ENCODE measurements around a stretch of chr21.

GRCh38 chr21:5065171-5065866 is 5456.1 kb upstream of the TPTE start:
- PRO-cap = no peak

DNA sequence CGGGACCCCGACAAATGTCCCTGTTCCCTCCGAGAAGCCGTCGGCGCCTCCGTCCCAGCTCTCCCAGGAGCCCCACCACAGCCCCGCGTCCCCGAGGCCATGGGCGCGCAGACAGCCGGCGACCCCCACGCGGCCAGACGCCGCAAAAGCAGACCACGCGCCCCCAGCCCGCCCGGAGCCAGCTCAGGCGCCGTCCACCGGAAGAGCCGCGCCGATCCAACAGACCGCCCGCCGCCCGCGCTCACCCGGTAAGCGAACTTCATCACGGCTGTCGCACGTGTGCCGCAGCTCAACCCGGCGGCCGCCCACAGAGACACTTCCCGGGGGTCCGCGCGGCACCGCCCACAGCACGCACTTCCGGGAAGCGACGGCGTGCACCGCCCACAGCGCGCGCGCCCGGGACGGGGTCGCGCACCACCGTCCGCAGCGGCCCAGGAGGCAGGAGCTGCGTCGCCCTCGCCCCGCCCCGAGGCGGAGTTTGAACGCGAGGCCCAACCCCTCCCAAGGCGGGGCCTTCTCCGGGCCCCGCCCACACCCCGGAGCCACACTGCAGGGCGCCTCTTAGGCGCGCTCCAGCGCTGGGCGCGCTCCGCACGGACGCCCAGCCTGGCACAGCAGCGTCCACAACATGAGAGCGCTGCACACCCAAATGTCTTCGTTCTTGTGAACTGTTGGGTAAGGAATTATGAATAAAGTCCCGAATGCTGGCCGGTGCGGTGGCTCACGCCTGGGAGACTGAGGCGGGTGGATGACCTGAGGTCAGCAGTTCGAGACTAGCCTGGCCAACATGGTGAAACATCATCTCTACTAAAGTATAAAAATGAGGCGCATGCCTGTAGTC is 5366.8 kb upstream of the TPTE start:
- PRO-cap = no peak

GRCh38 chr21:6122252-6123533 is 4398.7 kb upstream of the TPTE start:
- PRO-cap = no peak

DNA sequence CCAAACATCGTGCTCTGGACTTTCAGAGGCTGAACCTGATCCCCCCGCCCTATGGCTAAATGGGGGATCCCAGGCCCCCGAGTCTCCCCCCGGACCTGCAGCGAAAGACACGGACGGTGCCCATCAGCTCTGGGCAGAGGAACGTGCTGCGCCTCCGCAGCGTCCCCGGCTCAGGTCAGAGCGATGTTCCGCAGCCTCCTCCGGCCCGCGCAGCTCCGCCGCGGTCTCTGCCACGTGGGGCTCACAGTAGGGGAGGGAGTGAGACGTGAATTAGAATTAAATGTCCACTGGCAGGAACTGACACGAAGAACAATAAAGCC is 4053.1 kb upstream of the TPTE start:
- PRO-cap = no peak

DNA sequence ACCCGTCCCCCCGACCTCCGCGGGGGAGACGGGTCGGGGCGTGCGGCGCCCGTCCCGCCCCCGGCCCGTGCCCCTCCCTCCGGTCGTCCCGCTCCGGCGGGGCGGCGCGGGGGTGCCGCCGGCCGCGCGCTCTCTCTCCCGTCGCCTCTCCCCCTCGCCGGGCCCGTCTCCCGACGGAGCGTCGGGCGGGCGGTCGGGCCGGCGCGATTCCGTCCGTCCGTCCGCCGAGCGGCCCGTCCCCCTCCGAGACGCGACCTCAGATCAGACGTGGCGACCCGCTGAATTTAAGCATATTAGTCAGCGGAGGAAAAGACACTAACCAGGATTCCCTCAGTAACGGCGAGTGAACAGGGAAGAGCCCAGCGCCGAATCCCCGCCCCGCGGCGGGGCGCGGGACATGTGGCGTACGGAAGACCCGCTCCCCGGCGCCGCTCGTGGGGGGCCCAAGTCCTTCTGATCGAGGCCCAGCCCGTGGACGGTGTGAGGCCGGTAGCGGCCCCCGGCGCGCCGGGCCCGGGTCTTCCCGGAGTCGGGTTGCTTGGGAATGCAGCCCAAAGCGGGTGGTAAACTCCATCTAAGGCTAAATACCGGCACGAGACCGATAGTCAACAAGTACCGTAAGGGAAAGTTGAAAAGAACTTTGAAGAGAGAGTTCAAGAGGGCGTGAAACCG is 2263.4 kb upstream of the TPTE start:
- PRO-cap = no peak

DNA sequence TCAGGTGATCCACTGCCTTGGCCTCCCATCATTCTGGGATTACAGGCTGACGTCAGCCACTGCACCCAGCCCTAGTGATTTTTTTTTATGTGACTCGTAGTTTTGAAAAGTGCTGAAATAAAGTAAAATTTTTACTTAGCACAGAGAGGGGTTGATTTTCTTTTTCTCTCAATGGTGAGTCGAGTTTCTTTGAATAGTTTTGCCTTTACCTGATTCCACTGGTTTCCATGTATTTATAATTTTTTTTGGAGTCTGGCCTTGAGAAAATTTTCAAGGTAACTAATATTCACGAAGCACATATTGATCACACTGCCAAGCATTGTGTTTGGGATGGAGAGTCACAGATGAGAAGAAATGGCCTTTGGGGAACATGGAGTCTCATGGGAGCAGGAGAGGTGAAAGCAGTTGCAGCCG is 799.4 kb upstream of the TPTE start:
- PRO-cap = no peak

GRCh38 chr21:14063653-14064207 is 147.0 kb downstream of the LIPI start:
- PRO-cap = bidirectional peak, plus-strand start at chr21:14064045, minus-strand start at chr21:14064074

DNA sequence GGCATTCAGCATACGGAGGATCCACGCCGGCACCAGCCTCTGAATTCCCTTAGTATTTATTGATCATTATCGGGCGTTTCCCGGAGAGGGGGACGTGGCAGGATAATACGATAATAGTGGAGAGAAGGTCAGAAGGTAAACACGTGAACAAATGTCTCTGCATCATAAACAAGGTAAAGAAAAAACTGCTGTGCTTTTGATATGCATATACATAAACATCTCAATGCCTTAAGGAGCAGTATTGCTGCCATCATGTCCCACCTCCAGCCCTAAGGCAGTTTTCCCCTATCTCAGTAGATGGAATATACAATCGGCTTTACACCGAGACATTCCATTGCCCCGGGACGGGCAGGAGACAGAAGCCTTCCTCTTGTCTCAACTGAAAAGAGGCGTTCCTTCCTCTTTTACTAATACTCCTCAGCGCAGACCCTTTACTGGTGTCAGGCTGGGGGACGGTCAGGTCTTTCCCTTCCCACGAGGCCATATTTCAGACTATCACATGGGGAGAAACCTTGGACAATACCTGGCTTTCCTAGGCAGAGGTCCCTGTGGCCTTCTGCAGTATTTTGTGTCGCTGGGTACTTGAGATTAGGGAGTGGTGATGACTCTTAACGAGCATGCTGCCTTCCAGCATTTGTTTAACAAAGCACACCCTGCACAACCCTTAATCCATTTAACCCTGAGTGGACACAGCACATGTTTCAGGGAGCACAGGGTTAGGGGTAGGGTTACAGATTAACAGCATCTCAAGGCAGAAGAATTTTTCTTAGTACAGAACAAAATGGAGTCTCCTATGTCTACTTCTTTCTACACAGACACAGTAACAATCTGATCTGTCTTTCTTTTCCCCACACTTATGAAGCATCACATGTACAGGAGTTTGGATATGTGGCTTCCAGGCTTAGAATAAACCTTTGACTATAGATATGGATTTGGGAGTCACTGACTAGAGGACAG is 65.4 kb downstream of the RBM11 start:
- PRO-cap = no peak

- PRO-cap = no peak
Observed at GRCh38 chr21:14480631-14480903, 65.5 kb downstream of the SAMSN1 start.

GRCh38 chr21:14543861-14544643 is 2.1 kb downstream of the SAMSN1 start:
- PRO-cap = no peak

DNA sequence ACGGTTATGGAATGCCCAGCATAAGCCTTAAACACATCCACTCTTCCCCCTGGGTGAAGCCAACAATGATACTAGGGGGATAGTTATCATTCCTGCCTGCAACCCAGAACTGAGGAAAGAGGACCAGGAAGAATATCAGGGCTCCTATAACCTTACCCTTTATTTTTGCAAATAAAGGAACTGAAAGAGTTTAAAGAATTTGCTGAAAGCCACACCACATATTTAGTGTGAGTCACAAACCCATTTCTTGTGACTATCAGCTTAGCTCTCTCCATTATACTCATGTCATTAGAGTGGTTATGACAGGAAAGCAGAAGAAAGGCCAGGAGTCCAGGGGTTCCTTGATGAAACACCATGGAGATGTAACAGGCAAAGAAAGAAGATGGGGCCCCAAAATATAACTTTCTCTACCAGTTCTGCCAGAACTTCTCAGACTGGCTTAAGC is 141.1 kb upstream of the SAMSN1 start:
- PRO-cap = no peak

DNA sequence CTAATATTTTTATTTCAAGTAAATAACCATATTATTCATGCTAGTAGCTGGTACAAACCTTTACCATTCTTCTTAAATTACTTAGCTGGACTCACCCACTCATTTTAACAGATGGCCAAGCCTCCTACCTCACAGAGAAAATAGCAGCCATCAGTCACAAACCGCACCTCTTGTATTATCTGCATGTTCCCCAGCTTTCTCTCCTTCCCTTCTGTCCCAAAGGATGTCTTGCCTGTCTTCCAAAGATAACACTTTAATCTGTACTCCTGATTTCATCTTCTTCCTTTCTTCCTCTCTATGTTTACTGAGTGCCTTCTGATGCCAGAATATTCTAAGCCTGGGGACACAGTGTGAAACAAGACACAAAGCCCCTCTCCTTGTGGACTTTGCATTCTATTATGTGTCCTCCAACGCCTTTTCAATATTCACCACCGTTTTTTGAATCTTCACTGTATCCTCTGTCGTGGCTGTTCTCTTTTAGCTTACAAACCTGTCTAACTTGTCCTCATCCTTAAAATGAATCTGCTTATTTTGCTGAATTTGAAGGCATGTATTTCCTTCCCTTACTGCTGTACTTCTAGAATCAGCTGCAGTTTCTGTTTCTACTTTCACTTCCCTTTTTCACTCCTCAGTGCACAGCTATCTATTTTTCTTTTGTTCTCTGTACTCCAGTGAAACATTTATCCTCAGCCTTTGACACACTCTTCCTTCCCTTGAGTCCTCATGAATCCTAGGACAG is 216.8 kb upstream of the SAMSN1 start:
- PRO-cap = no peak

DNA sequence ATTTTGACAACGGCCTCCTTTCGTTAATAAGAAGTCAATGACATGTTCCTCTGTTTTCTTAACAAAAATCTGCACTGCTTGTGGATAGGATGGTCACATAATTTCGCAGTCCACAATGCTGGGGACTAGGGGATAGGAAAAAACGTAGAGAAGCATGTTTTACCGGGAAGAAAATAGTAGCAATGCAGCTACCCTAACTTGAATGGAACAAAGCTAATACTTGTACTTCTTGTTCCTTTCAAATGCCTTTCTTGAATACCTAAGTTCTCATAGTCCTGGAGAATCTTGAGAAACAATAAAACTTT is 195.9 kb downstream of the NRIP1 start:
- PRO-cap = no peak

GRCh38 chr21:14918349-14918936 is 146.4 kb downstream of the NRIP1 start:
- PRO-cap = no peak

DNA sequence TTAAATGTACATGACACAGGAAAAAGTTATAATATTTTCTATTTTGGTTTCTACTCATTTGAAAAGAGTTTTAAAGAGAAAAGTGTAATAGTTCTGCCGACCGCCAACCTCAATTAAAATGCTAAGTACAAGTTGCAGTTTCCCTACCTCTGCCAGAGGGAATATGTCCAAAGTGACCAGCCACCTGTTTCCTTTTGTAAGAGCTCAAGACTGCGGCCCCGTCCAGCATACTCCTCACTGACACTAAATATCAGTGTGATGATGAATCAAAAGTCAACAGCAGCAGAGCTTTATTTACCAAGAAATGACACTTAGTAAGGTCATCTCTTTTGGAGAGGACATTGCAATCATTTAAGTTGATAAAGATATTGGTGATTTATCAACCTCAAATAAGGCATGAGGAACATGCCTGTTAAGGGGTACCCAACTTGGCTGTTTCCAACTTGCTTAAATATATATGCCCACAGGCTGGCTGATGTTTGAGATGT is 57.5 kb upstream of the NRIP1 start:
- PRO-cap = no peak

DNA sequence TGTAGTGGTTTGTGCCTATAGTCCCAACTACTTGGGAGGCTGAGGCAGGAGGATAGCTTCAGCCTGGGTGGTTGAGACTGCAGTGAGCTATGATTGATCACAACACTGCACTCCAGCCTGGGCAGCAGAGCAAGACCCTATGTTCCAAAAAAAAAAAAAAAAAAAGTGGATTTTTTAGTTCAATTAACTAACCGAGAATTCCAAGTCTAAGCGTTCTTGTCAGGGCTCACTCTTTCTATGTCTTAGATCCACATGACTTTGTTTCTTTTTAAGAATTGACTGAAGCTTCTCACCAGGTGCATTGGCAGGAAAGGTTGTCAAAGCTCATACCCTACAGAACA is 130.4 kb upstream of the NRIP1 start:
- PRO-cap = no peak

DNA sequence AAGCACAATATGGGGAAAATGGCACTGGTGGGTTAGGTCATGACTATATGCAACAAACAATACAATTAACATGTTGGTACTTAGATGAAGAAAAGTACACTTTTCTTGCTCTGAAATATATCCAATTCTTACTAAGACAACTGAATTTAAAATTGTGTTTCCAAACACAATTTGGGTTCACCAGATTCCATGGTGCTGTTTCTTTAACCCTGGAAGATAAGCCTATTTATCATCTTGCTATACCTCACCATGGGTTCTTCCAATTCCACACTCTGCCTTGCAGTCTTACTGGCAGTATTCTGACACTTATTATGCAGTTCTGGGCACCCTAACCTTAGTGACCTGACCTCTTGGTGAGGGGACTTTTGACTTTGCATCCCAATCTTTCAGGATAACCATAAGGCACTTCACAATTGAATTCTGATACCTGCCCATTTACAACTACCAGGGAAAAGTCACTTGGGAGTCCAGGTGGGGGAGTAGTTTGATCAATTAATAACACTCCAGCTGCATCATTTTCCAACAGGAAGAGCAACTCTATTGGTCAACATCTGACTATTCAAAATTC is 177.1 kb upstream of the NRIP1 start:
- PRO-cap = no peak

- PRO-cap = no peak
Observed at GRCh38 chr21:15513935-15514681, 215.7 kb upstream of the USP25 start.

DNA sequence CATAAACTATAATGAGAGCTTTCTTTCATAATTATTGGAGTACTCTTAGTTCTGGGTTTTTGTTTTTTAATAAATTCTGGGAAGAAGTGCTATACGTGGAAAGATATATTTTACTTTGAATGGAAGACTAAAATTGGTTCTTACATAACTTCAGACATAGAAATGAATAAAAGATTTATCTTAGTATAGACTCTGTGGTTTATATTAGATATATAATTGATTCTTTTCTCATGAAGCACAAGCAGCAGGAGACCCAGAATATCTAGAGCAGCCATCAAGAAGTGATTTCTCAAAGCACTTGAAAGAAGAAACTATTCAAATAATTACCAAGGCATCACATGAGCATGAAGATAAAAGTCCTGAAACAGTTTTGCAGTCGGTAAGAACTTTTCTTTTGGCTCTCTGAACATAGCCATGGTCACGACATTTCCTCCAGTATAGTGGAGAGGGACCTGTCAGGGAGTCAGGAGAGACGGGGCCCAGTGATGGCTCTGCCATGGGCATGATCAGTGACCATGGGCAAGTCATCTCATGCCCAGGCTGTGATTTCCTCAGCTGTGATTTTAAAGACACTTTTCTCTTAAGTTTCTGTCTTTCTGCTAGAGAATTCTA is 112.5 kb downstream of the USP25 start:
- PRO-cap = no peak

- PRO-cap = no peak
Observed at GRCh38 chr21:15885532-15886038, 155.8 kb downstream of the USP25 start.